ENCODE results near the genes FRS2, LGR5 and KRR1.

GRCh38 chr12:69331684-69332641, 16.2 kb upstream of the LYZ start:
- RRBS: no CpG with 5 or more reads among the region's 21 CpGs

- RRBS: 2% methylated on average over 18 of the region's 72 CpGs
These were observed at the start of gene FRS2 for GRCh38 chr12:69469962-69470936. TSS of gene FRS2 (plus strand) at chr12:69470388.

GRCh38 chr12:70357852-70358509, 8.1 kb upstream of the KCNMB4 start:
- RRBS: no CpG with 5 or more reads among the region's 2 CpGs

- RRBS: 3% methylated on average over 7 of the region's 21 CpGs
These were observed 912 bp downstream of the KCNMB4 start for GRCh38 chr12:70367052-70367351.

DNA sequence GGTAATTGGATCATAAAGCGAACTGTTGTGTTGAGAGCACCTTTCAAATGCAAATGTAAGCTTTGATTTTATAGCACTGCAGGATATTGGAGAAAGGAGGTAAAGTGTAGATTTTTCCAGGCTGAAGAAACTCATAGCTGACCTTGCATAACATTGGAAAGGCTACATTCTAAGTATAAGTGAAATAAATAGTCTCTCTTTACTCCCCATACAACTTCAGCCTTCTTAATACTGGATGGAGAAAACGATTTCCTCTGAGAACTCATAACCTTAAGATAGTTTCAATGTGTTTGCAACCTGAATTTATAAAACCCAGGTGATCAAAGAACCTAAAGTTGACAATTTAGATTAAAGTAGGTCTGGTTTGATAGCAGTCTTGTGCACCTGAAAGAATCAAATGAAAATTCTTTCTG, 53.8 kb downstream of the PTPRB start:
- RRBS: no CpG with 5 or more reads among the region's 2 CpGs

GRCh38 chr12:71152847-71153550, 4.8 kb downstream of the TSPAN8 start:
- RRBS: no CpG with 5 or more reads among the region's 7 CpGs

GRCh38 chr12:71439303-71440121, at the start of gene LGR5:
TSS of gene LGR5 (plus strand) at chr12:71439798.
- RRBS: 2% methylated on average over 14 of the region's 73 CpGs

- RRBS: no CpG with 5 or more reads among the region's 12 CpGs
These were observed 22.8 kb upstream of the RAB21 start for GRCh38 chr12:71731897-71732326.

DNA sequence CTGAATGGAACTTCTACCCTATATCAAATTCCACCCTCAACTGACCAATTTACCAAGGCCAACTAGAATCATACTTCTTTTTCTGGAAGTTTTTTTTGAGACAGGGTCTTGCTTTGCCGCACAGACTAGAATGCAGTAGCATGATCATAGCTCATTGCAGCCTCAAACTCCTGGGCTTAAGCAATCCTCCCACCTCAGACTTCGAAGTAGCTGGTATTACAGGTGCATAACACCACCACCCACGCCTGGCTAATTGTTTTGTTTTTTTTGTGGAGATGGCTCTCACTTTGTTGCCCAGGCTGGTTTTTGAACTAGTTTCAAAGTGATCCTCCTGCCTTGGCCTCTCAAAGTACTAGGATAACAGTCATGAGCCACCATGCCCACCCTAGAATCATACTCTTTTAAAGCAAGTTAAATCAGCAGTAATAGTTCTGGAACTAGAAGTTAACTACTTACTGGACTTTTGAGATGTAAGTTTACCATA, 37.2 kb downstream of the RAB21 start:
- RRBS: no CpG with 5 or more reads among the region's 3 CpGs

- RRBS: no CpG with 5 or more reads among the region's 1 CpG
These were observed 148.4 kb downstream of the TPH2 start for GRCh38 chr12:72087022-72087461.

DNA sequence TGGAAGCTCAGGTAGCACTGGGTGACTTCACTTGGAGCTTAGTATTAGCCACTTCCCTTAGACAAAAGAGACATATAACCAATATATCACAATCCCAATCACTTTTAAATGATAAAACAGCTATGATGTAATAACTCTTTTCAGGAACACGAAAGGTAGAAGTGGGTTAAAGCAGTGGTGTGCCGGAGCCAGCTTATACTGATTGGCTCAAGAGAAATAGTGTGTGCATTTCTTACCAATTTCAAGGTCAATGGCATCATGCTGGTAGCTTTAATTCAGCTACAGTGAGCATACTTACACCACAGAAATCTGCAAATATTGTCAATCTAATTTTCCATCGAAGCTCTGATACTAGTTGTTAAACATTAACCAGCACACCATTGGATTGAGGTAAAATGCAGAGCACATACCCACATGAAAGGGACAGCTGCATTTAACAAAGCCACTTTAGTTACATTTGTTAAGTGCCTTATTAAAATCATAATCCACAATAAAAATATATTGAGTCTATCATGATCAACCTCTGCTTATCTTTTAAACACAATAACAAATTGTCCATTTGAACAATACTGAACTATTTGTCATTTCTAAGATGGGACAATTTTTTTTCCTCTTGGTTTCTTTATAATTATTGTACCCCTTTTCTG, 225.7 kb downstream of the KCNC2 start:
- RRBS: no CpG with 5 or more reads among the region's 3 CpGs

DNA sequence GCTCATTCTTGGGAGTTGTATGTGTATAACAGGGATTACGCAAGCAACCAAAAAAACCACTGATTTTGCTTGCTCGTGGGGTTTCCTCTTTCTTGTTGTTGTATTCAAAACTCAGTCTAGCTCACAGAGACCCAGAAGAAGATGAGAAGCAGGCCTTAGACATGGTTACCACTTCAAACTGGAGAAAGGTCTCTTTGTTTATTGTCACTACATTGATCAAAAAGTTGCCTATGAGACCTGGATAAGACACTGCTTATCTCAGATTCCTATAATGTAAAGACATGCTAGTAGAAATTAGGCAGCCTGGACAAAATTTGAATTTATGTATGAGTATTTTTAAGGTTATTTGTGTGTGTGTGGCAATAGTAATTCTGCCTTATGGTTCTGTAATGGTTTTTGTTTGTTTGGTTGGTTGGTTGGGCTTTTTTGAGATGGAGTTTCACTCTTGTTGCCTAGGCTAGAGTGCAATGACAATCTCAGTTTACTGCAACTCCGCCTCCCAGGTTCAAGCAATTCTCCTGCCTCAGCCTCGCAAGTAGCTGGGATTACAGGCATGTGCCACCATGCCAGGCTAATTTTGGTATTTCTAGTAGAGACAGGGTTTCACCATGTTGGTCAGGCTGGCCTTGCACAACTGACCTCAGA, 1.9 kb upstream of the GLIPR1 start:
- RRBS: no CpG with 5 or more reads among the region's 4 CpGs

GRCh38 chr12:75498972-75500109, 12.1 kb downstream of the KRR1 start:
- RRBS: no CpG with 5 or more reads among the region's 3 CpGs

GRCh38 chr12:75510806-75511997, at the start of gene KRR1:
TSS of gene KRR1 (minus strand) at chr12:75511609.
- RRBS: under 1% methylated on average over 10 of the region's 51 CpGs

DNA sequence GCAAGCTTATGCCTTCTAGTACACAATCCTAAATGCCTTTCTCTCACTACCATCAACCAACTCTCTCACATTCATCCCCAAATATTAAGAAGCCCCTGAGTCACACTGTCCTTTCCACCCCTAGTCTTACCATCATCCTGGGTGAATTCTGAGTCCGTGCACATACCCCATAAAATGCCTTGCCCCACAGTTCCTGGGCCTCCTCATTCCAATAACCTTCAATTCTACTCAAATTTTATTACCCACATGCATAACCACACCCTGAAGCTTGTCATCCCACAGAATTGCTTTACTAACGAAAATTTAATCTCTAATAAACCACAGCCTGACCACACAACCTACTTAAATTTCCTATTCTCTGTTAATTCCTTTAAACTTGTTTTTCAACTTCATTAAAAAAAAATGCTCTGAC, 258.9 kb downstream of the NAP1L1 start:
- RRBS: no CpG with 5 or more reads among the region's 2 CpGs

- RRBS: no CpG with 5 or more reads among the region's 4 CpGs
These were observed 105.3 kb downstream of the NAP1L1 start for GRCh38 chr12:75979110-75979747.

- RRBS: no CpG with 5 or more reads among the region's 13 CpGs
These were observed 47.0 kb downstream of the NAP1L1 start for GRCh38 chr12:76037105-76038216.

- RRBS: no CpG with 5 or more reads among the region's 4 CpGs
These were observed 1.2 kb downstream of the BBS10 start for GRCh38 chr12:76346907-76347445.

Data from zone of skin (tissue), 1 donor.